GM23338 (cell line): ENCODE measurements around a stretch of chr4.

DNA sequence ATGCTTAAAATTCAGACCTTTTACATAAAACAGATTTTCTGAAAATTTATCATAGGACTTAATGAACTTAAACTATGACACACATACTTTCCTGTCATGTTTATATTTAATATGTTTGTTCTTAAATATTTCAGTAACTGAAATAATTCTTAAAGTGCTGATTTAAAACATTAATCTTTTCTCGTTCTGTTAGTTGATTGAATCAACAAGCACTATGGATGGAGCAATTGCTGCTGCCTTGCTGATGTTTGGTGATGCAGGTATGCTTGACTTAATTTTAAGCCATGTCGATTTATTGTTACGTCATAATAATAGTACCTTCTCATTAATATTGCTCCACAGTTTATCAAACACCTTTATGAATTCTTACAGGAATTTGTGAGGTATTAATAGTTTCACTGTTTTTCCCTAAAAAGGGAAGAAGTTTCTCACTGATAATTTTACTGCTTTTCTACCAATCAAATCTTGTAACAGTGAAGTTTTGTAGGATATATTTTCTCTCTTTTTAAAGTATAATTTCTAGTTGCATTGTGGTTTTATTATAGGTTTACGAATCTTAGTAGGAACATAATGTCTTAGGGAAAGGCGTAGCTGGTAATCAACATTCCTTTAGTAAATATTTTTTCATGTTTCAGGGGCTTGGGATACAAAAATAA lies 29.2 kb downstream of the SMARCAD1 start:
- PRO-cap: no peak
- RAMPAGE, long total RNA: no peak

GRCh38 chr4:94410444-94411153 lies 41.1 kb upstream of the PDLIM5 start:
- PRO-cap: no peak
- RAMPAGE, long total RNA: no peak

GRCh38 chr4:94525877-94526305 lies 74.1 kb downstream of the PDLIM5 start:
- PRO-cap: no peak
- RAMPAGE, long total RNA: no peak

DNA sequence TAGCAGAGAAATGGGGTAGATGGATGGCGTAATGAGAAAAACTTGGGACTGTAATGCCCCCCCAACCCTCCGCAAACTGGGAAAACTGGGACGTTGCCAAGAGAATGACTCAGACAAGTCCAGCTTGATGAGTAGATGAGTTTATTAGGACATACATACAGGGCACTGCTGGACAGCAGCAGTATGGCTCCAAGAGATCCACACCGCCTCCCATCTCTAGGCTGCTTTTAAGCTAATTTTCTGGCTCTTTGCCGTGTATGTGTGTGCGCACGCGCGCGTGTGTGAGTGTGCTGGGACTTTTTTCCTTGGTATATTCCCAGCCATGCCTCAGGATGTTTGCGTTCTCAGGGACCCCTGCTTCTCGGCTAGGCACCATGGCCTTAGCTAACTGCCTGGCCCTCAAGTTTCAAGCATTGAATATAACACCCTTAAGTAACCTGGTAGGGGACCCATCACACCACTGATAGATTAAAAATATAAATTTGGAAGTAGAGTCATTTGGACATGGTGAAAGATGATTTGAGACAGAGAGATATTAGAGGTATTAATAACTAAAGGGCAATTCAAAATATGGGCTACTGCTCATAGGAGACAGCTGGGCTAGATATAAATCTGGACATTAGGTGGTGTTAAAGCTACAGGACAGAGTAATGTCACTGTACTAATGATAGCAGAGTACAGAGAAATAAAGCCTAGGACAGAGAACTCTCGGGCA lies 151.8 kb downstream of the PDLIM5 start:
- PRO-cap: no peak
- RAMPAGE, long total RNA: no peak

GRCh38 chr4:94714770-94715190 lies 43.0 kb upstream of the BMPR1B start:
- PRO-cap: no peak
- RAMPAGE, long total RNA: no peak

DNA sequence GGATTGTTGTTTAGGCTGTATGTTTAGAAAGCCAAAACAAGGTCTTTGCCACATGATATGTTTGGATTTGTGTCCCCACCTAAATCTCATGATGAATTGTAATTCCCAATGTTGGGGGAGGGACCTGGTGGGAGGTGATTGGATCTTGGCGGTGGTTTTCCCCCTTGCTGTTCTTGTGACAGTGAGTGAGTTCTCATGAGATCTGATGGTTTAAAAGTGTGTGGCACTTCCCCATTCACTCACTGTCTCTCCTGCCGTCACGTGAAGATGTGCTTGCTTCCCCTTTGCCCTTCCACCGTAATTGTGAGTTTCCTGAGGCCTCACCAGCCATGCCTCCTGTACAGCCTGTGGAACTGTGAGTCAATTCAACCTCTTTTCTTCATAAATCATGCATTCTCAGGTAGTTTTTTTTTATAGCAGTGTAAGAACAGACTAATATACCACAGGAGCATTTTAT lies 304.0 kb downstream of the BMPR1B start:
- PRO-cap: no peak
- RAMPAGE, long total RNA: no peak

DNA sequence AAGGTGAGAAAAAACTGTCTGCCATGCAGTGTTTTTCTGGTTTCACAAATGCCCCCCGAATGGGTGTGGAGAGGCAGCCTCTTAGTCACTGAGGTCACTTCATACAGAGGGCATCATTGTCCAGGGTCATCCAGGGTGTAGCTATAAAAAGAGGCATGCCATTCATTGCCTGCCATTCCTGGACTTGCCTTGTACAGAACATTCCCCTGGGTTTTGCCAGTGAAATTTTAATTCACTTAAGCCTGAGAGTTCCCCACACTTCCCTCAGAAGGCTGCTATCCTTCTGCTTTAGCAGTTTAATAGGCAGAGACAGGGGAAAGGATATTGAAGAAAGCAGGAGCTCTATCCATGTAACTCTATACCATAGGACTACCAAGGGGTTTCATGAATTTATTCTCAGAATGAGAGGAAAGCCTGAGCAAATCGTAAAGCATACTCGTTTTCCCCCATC lies 230.2 kb downstream of the UNC5C start:
- PRO-cap: no peak
- RAMPAGE, long total RNA: no peak

GRCh38 chr4:95539190-95539676 lies 9.5 kb downstream of the UNC5C start:
- PRO-cap: no peak
- RAMPAGE, long total RNA: no peak

- PRO-cap: no peak
- RAMPAGE, long total RNA: no peak
Observed at GRCh38 chr4:95547519-95548274, 1.1 kb downstream of the UNC5C start.

GRCh38 chr4:97337650-97337996 lies 805.7 kb downstream of the STPG2 start:
- PRO-cap: no peak
- RAMPAGE, long total RNA: no peak

DNA sequence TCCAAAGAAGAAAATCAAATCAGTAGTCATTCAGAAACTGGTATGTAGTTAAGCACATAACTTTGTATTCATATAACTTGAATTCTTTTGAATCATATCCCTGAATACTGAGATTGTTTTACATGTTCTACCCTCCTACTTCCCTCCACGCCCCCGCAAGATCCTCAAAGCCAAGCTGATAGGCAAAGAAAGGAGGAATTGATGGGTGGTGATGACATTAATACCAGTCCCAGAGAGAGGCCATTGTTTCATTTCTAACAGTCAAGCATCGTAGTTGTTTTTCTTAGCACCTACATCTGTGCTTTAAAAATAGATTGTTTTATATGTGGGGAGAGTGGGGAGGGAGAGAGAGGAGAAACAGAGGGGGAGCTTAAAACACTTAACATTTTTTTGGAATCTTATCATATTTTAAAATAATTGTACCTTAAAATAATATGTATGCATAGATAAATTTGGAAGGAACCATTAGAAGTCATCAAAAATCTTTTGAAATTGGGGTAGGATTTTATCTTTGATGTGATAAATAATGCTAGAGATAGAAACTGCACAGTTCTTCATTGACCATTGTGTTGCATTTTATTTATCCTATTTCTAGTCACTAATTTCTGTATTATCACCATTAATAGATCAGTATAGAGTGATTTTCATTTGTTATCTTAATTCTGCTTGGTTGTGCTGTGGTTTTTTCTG lies 32.5 kb downstream of the RAP1GDS1 start:
- PRO-cap: no peak
- RAMPAGE, long total RNA: no peak

- PRO-cap: no peak
- RAMPAGE, long total RNA: no peak
Observed at GRCh38 chr4:98320889-98321316, 59.7 kb downstream of the RAP1GDS1 start.

DNA sequence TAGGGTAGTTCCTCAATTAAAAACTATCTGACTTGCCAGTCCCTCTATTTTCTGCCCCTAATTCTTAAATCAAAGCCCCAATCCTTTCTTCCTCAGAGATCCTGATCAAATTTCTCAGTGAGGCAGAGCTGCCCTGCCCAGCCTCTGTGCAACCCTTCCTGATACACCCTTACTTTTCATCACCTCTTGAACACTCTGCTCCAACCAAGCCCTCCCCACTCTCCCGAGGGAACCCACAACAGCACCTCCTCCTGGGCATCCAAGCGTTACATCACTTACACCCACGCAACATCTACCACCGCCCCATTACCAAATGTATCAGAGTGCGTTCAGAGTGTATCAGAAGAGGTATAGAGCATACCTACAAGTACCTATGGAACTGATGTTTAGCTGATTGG lies 186.4 kb downstream of the RAP1GDS1 start:
- PRO-cap: no peak
- RAMPAGE, long total RNA: no peak

- PRO-cap: no peak
- RAMPAGE, long total RNA: no peak
Observed at GRCh38 chr4:98478468-98479160, 179.8 kb downstream of the TSPAN5 start.

GRCh38 chr4:98523030-98523413 lies 135.4 kb downstream of the TSPAN5 start:
- PRO-cap: no peak
- RAMPAGE, long total RNA: no peak

GRCh38 chr4:98565796-98566241 lies 92.6 kb downstream of the TSPAN5 start:
- PRO-cap: no peak
- RAMPAGE, long total RNA: no peak

DNA sequence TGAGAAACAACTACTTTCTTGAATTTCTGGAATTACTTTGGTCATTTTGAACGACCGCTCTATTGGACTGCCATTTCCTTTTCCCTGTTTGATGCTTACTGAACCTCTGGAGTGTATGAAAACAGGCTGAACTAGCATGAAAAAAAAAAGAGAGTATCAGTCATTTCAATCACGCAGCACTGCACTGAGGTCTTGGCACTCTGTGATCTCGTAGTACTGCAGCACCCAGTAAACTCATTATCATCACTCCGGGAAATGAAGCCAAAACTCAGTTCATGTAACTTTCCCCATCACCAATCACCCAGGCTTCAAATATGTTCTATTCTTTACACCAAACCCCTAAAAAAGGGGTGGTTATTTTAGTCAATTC lies 54.5 kb downstream of the TSPAN5 start:
- PRO-cap: no peak
- RAMPAGE, long total RNA: no peak

DNA sequence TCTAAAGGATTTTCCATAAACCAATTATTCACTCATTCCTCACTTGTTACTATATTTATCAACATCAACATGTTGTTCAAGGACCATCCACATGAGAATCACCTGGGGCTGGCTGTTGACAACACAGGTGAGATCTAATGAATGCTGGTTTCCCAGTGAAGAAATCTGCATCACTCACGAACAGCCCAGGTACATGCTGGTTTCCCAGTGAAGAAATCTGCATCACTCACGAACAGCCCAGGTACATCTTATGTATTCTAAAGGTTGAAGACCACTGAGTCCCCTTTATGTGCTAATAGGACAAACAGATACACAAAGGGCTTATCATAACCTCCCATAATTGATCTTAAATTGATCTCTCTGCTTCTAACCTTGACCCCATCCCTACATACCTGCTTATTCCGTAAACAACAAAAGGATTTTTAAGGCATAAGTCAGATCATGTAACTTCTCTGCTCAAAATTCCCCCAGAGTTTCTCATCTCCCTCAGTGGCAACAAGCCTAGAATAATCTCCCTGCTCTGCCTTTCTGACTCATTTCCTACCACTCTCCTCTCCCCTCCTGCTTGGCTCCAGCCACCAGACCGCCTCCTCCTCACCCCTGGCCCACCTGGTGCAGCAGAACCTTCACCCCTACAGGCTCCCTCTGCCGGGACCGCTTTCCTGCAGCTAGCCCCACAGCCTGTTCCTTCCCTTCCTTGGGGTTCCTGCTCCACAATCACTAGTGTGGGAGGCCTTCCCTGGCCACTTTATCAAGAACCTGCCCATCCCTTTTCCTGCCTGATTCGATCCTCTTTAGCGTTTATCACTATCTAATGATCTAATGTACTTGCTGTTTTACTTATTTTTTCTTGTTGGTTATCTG lies 32.2 kb downstream of the TSPAN5 start:
- PRO-cap: no peak
- RAMPAGE, long total RNA: no peak

GRCh38 chr4:98932474-98933100 lies 3.7 kb upstream of the EIF4E start:
- PRO-cap: no peak
- RAMPAGE, long total RNA: no peak

DNA sequence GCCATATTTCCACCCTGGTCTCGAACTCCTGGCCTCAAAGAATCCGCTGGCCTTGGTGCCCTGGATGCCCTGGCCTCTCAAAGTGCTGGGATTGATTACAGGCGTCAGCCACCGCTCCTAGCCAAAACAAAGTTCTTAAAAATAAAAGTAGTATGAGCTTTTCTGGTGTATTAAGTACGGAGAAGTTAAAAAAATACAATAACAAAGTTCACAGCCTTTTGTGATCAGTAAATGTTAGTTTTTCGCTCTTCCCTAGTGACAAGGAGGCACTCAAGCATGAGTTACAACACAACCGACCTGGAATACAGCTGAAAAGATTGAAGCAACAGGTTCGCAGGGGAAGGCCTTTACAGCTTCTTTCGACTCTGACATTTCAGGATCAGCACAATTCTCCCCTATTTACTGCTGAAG lies 972 bp upstream of the METAP1 start:
- PRO-cap: no peak
- RAMPAGE, long total RNA: no peak